SJCRH30 (cell line): ENCODE measurements around a stretch of chr22.

GRCh38 chr22:19122514-19122895 is 293 bp upstream of the DGCR2 start:
- RAMPAGE, long total RNA = no peak

DNA sequence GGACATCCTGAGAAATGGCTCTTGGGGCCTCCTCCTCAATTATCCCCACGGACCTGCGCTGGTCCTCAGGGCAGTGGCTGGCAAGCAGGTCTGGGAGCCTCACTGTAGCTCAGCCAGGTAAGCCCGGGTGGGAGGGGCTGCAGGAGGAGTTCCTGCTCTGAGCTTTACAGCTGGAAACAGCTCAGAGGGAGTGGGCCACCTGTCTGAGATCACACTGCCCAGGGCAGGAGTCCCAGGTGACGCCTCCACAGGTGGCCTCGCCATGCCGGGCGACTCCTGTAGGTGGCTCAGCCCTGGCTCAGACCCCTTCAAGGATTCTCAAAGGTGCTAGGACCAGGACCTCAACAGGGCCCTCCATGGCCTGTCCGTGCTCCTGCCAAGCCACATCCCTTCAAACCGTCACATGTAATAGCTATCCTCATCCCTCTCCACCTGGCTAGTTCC is 3.7 kb upstream of the TSSK2 start:
- RAMPAGE, long total RNA = no peak

DNA sequence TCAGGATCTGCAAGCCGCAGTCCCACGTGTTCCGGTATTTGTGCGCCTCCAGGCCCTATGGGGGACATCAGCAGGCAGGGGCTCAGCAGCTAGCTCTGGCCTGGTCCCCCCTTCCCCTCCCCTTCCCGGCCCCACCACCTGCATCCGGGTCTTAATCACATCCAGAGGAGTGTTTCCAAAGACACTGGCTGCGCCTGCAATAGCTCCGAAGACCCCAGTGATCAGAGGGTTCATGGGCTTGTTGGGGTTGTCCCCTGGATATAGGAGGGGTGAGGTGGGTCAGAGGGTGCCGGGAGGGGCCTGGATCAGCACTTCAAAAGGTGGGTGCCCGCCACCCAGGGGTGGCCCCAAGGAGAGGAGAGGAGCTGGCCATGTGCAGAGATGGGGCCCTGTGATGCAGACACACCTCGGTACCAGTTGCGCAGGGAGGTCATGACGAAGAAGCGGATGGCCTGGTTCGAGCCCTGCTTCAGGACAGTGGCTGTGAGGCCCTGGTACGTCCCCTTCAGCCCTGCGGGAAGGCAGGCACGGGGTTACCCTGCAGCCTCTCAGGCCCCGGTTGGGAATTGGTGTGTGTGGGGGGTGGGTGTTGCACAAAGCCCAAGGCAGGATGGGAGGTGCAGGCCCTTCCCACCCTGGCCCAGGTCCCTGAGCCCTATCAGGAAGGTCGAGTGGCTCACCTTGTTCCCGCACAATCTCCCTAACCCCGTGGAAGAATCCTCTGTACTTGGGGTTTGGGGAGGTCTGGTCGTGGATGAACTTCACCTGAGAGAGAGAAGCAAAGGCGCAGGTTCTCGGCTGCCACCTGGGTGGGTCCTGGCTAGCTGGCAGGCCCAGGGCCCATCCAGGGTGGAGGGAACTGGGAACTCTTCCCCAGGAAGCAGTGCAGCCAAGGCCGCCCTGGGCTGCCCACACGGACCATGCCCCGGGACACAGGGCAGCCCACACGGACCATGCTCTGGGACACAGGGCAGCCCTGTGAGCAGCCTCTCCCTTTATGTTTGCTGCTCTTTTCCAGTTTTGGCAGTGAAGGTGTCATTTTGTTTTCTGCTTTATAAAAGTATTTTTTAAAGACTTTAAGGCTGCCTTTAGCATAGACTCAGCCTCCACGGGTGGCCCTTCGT is 1.7 kb downstream of the SLC25A1 start:
- RAMPAGE, long total RNA = no peak

- RAMPAGE, long total RNA = no peak
Measured at GRCh38 chr22:19289863-19290731, 1.4 kb downstream of the CLTCL1 start.

DNA sequence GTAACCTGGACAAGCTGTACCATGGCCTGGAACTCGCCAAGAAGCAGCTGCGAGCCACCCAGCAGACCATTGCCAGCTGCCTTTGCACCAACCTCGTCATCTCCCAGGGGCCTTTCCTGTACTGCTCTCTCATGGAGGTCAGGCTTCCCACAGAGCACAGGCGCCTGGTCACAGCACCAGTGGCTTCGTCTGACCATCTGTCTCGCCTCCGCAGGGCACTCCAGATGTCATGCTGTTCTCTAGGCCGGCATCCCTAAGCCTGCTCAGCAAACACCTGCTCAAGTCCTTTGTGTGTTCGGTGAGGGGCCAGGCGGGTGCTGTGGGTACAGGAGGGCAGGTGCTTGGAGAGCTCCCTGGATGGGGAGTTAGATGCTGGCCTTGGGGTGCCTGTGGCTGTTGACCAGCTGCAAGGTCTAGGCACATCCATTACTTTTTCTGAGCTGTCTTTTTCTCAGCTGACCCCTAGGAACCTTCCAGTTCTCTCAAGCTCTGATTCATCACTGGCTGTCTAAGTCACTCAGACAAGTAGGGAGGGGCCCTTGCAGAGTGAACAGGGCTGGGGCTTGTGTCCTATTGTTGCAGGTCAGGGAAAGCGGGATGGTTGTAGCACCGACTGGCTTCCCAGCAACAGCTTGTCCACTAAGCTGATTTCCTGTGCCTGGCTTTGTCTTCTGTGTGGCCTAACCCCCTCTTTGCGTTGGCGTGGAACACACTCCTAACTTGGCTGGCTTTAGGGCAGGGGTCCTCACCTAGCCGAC is 9.3 kb downstream of the CLDN5 start:
- RAMPAGE, long total RNA = no peak

- RAMPAGE, long total RNA = no peak
Measured at GRCh38 chr22:19521055-19521471, 3.1 kb downstream of the CLDN5 start.

- RAMPAGE, long total RNA = no peak
Measured at GRCh38 chr22:19525115-19525902, 1.1 kb upstream of the CLDN5 start.

DNA sequence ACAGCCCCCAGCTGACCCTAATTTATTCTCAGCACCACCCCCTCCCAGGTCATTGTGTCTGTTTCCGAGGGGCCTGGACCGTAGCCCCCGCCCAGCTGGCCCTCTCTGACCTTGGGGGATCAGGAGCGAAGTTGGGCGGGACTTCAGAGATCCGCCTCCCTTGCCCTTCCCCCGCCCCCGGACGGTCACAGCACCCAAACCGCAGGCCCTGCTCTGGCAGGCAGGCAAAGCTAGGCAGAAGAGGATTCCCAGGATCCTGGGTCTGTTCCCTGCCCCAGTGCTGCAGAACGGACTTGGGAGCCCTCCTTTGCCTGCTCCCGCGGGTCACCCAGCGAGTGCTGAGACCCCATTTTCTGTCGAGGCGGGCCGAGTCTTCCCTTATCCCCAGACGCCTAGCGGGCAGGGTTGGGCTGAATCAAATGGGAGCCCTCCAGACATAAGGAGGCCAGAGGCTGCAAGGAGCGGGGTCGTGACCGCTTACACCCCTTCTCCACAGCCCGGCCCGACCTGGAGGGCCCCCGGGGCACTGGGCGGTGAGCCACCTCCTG is 690 bp upstream of the GP1BB start:
- RAMPAGE, long total RNA = no peak

- RAMPAGE, long total RNA = no peak
Measured at GRCh38 chr22:19745037-19745868, 15.3 kb upstream of the TBX1 start.

- RAMPAGE, long total RNA = no peak
Measured at GRCh38 chr22:19928195-19928862, 13.2 kb upstream of the COMT start.

GRCh38 chr22:19935683-19936396 is 5.7 kb upstream of the COMT start:
- RAMPAGE, long total RNA = no peak

DNA sequence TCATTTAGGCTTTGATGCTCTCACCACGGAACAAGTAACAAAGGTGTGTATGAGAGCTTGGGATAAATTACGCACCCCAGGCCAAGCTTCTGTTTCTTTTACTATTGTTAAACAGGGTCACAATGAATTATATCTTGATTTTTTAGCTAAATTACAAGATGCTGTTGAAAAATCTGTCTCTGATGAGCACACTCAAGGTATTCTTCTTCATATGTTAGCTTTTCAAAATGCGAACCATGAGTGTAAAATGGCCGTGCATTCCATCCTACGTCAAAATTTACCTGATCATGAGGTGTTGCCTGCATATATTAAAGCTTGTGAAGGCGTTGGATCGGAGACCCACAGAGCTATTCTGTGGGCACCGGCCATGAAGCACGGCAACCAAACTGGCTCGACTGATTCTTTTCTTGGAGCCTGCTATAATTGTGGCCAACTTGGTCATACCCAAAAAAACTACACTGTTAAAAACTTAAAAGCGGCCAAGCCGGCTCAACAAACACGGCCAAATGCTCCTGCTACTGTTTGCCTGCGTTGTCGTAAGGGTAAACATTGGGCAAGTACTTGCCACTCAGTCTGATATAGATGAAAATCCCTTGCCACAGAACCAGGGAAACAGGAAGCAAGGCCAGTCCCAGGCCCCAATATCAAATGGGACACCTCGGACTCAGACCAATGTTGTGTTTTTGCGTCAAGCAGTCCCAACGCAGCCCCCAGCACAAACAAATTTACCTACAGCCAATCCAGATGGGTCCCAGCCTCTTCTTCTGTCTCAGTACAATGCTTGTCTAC is 4.1 kb upstream of the COMT start:
- RAMPAGE, long total RNA = no peak

DNA sequence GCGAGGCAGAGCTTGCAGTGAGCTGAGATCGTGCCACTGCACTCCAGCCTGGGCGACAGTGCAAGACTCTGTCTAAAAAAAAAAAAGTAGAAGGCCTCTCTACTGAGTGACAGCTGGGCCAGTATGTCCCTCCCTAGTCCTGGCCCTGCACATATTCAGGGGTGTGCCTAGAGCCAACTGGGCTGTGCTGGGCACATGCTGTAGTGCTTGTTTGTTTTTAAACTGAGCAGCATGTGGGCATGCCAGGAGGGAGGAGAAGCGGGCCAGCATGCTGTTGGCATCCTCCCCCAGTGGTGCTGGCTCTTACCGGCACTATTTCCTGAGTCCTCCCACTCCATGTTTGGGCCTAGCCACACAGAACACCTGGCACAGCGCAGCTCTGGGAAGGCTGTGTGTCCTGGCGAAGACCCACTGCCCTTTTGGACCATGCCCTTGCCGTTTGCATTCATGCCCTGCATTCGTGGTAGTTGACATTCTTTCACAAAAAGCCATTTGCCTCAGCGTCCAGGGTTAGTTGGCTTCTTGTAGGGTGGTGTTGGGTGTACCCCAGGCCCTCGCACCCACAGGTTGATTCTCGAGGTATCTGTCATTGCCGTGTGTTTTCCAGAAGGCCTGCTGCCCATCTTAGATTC is 13.4 kb downstream of the DGCR8 start:
- RAMPAGE, long total RNA = no peak

- RAMPAGE, long total RNA = no peak
Measured at GRCh38 chr22:20095786-20096860, 16.1 kb downstream of the DGCR8 start.

DNA sequence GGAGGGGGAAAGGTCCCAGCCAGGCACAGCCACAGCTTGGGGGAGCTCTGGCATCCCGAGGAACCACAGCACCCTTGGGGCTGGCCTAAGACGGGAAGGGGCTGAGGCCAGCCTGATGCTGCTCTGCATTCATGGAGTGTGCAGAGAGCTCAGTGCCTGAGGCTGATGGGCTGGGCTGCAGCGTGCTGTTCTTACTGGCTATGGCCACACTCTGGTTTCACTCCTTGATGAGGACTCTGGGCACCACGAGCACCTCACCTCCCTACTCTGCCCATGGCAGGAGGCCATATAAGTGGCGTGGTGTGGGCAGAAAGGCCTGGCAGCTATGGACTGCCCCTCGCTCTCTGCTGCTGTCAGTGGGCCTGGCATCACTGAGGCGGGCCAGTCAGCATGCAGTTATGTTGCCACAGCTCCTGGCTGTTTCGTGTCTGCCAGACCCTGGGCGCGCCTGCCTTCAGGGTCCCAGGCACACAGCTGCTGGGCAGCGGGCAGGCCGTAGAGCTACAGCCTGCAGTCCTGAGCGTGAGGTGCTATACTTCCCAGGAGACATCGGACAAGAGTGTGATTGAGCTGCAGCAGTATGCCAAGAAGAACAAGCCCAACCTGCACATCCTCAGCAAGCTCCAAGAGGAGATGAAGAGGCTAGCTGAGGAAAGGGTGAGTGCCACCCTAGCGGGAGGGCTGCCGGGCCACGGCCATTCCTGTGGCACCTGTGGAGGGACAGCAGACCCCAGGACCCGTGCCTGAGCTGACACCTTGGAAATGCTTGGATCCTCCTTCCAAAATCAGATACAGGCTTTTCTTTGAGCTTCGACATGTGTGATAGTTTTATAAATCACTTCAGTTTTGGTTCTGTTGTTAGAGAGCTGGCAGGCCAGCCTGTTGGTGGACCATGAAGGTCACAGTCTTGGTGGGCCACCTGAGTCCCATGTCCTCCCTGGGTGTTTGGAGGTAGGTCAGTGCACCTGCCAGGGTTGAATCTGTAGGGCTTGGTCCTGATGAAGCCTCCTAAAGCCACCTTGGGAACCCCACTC is 7.2 kb upstream of the RANBP1 start:
- RAMPAGE, long total RNA = no peak

GRCh38 chr22:20126635-20127669 is 4.7 kb upstream of the ZDHHC8 start:
- RAMPAGE, long total RNA = no peak

- RAMPAGE, long total RNA = no peak
Measured at GRCh38 chr22:20145105-20145716, 5.6 kb downstream of the CCDC188 start.

DNA sequence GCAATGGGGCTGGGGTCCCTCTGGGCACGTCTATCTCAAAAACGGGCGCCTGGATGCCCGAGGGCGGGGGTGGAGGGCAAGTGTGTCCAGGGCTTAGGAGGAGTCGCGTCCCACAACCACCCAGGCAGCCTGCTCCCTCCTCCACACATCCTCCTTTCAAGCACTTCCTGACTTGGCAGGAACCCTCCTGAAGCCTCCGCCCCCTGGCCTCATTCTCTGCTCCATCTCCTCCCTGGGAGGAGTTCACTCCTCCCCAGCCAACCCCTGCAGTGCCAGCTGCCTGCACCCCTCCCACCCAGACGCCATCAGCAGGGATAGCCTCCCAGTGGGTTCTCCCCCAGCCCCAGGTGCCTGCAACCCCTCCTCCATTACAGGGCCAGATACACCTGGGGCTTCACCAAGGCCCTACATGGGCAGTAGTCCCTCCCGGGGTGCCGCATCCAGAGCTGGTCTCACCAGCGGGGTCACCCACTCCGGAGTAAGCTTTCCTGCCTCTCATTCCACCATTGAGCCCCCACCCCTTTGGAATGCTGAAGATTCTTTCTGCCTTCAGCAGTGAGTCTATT is 24.5 kb downstream of the RTN4R start:
- RAMPAGE, long total RNA = no peak

GRCh38 chr22:20436963-20437410 is 638 bp downstream of the SCARF2 start:
- RAMPAGE, long total RNA = no peak

- RAMPAGE, long total RNA = no peak
Measured at GRCh38 chr22:20463390-20464094, 25.9 kb upstream of the SCARF2 start.